ENCODE measurements around the gene ATP6V1E1.

DNA sequence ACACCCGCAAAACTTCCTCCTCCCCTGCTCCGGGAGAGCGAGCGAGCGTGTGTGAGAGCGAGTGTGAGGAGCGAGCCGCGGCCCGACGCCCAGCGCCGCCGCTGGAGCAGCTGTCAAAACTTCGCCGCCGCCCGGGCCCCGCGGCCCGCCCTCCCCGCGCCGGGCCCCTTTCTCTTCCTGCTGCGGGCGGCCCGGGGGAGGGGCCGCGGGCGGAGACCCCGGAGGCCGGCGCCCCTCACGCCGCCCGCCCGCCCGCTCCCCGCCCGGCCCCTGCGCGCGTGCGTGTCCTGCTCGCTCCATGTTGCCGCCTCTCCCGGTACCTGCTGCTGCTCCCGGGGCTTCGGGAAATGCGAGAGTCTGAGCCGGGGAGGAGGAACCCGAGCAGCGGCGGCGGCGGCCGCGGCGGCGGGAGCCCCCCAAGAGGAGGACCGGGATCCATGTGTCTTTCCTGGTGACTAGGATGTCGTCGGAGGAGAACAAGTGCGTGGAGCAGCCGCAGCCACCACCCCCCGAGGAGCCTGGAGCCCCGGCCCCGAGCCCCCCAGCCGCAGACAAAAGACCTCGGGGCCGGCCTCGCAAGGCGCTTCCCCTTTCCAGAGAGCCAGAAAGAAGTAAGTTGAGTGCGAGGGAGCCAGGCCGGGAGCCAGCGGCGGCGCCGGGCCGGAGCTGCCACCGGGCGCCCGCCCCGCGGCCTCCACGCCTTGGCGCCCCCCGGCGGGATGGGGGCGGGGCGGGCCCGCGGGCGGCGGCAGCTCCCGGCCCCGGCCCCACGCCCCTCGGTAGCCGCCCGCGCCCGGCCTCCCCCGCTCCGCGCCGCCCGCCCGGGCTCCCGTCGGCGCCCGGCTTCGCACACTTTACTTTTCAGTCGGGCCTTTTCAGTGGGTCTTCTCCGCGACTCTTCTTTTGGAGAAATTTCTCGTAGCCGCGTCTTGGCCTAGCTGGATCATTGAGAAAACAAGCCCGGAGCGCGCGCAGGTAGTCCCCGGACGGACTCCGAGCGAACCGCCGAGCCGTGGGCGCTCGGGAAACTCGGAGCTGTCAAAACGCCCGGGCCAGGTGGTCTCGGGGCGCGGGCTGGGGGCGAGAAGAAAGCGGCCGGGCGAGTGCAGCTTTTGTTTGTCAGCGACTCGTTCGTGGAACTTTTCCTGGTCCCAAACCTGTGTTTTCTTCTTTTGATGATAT lies 9.4 kb upstream of the CCT8L2 start:
- RRBS, result 92% methylated on average over 37 of the region's 146 CpGs
CAGE:
- cytosol, long polyA plus RNA, result no peak
- long polyA plus RNA, result no peak
- nucleus, long polyA plus RNA, result no peak

DNA sequence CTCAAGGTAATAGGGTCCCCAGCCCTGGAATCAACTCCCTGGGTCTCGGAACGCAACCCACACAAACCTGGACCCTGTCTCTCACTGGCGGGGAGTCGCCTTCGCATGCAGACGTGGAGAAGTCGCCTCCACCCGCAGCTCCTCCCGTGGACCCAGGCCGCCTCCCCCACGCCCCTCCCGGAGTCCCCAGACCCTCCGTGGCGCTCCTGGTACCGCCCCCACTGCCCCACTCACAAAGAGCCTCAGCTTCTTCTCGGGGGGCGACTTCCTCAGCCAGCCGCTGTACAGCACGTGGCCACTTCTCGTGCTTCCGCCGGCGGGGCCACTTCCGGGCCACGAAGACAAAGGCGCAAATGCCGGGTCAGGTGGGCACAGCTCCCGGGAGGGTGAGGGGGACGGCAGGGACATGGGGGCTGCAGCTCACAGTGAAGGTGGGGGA lies 296 bp downstream of the GAB4 start:
- RRBS, result no CpG with 5 or more reads among the region's 29 CpGs
CAGE:
- cytosol, long polyA plus RNA, result no peak
- long polyA plus RNA, result no peak
- nucleus, long polyA plus RNA, result no peak

GRCh38 chr22:17035120-17035835 lies 27.3 kb upstream of the GAB4 start:
- RRBS, result no CpG with 5 or more reads among the region's 5 CpGs
CAGE:
- cytosol, long polyA plus RNA, result no peak
- long polyA plus RNA, result no peak
- nucleus, long polyA plus RNA, result no peak

GRCh38 chr22:17117843-17118338 lies 3.3 kb downstream of the TMEM121B start:
- RRBS, result no CpG with 5 or more reads among the region's 4 CpGs
CAGE:
- cytosol, long polyA plus RNA, result no peak
- long polyA plus RNA, result no peak
- nucleus, long polyA plus RNA, result no peak

- RRBS, result 52% methylated on average over 15 of the region's 51 CpGs
CAGE:
- cytosol, long polyA plus RNA, result no peak
- long polyA plus RNA, result no peak
- nucleus, long polyA plus RNA, result no peak
These were observed 1.6 kb downstream of the TMEM121B start for GRCh38 chr22:17119483-17120062.

DNA sequence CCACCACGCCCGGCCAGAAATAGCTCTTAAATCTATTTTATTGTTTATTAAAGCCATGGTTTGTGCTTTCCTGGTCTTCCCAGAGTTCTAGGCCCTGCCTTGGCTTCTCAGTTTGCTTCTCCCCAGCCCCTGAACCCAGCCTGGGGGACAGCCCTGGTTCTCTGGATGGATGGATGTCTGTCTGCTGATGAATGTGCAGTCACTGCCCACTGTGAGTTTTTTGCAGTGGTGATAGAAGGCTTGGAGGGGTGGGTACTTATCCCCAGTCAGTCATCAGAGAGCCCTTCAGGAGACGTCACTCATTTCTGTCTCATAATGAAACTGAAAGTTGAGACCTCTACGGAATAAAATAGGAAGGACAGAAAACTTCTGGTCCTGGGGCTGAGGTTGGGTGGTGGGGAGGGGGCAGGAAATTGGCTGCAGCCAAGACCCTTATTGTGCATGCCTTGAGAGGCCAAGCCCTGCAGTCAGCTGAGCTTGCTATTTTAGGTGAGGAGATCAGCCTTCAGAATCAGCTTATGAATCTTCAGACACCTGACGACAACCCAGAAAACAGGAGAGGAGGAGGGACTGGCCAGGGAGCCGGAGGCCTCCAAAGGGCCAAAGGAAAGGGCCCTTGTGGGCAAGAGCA lies 17.7 kb upstream of the ADA2 start:
- RRBS, result no CpG with 5 or more reads among the region's 6 CpGs
CAGE:
- cytosol, long polyA plus RNA, result no peak
- long polyA plus RNA, result no peak
- nucleus, long polyA plus RNA, result no peak

- RRBS, result no CpG with 5 or more reads among the region's 9 CpGs
CAGE:
- cytosol, long polyA plus RNA, result no peak
- long polyA plus RNA, result no peak
- nucleus, long polyA plus RNA, result no peak
These were observed 24.7 kb upstream of the ADA2 start for GRCh38 chr22:17243941-17244355.

GRCh38 chr22:17370020-17370453 lies 777 bp downstream of the CECR2 start:
- RRBS, result 1% methylated on average over 8 of the region's 59 CpGs
CAGE:
- cytosol, long polyA plus RNA, result no peak
- long polyA plus RNA, result no peak
- nucleus, long polyA plus RNA, result no peak

GRCh38 chr22:17418739-17419479 lies 49.6 kb downstream of the CECR2 start:
- RRBS, result 88% methylated on average over 4 of the region's 38 CpGs
CAGE:
- cytosol, long polyA plus RNA, result no peak
- long polyA plus RNA, result no peak
- nucleus, long polyA plus RNA, result no peak

- RRBS, result no CpG with 5 or more reads among the region's 24 CpGs
CAGE:
- cytosol, long polyA plus RNA, result no peak
- long polyA plus RNA, result no peak
- nucleus, long polyA plus RNA, result no peak
These were observed 34.4 kb upstream of the SLC25A18 start for GRCh38 chr22:17528769-17529527.

GRCh38 chr22:17590753-17591563 lies 27.7 kb downstream of the SLC25A18 start:
- RRBS, result no CpG with 5 or more reads among the region's 12 CpGs
CAGE:
- cytosol, long polyA plus RNA, result no peak
- long polyA plus RNA, result no peak
- nucleus, long polyA plus RNA, result no peak

DNA sequence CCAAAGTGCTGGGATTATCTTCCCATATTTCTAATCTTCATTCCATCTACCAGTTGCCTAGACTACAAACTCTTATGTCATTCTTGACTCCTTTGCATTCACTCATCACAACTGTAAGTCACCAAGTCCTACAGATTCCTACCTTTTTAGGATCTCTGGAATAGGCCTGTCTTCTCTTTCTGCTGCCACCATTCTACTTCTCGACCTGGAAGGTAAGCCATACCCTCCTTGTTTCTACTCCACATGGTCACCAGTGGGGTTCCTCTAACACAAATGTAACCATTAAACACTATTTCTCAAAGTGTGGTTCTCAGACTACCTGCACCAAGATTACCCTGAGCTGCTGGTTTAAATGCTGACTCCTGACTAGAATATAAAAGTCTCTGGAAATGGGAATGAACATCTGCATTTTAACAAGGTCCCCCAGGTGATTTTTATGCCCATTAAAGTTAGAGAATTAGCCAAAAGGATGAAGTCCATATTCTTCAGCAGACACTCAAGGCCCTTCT lies 21.1 kb downstream of the ATP6V1E1 start:
- RRBS, result no CpG with 5 or more reads among the region's 1 CpG
CAGE:
- cytosol, long polyA plus RNA, result no peak
- long polyA plus RNA, result no peak
- nucleus, long polyA plus RNA, result no peak

DNA sequence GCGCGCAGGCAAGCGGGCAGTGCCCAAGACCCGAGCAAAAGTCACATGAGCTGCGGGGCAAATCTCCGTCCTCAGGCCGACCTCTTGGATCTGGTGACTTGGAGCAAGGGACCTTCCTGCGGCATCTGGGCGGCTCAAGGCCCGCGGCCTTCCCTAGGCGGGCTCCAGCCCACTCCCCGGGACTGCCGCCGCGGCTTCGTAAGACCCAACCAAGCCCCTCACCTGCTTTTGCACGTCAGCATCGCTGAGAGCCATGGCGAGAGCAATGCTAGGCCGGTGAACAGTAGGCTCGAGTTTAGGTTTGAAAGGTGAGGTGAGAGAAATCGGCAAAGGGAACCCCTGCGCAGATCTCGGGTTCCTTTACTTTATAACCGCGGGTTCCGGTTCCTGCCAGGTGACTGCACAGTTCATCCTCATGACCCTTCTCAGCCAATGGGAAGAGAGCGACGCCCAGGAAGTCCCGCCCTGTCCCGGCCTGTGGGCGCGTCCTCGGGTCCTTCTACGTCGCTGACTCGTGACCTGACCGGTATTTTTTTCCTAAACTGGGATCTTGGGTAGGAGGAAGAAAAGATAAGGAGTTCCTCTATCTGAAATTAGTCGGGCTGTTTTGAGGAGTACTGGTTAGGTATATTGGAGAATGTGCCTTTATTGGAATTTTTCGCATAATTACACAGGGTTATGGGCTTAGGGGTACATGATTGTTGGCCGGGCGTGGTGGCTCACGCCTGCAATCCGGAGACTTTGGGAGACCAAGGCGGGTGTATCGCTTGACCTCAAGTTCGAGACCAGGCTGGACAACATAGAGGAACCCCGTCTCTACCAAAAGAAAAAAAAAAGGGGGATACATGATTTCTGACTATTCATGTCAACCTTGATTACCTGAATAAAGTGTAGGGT lies at the start of gene ATP6V1E1:
Gene ATP6V1E1 (minus strand): TSS at position 369 of the 897 bp plus-strand sequence.
- RRBS, result under 1% methylated on average over 21 of the region's 49 CpGs
CAGE:
- cytosol, long polyA plus RNA, result start-site peak on the minus strand centred at position 364 of the sequence, 52 bp wide, 3,742 reads
- long polyA plus RNA, result start-site peak on the minus strand centred at position 341 of the sequence, 77 bp wide, 2,790 and 2,501 reads in 2 replicates
- nucleus, long polyA plus RNA, result start-site peak on the minus strand centred at position 363 of the sequence, 59 bp wide, 2,782 reads

GRCh38 chr22:17780504-17781054 lies 6.3 kb upstream of the BID start:
- RRBS, result no CpG with 5 or more reads among the region's 14 CpGs
CAGE:
- cytosol, long polyA plus RNA, result no peak
- long polyA plus RNA, result no peak
- nucleus, long polyA plus RNA, result no peak

- RRBS, result no CpG with 5 or more reads among the region's 5 CpGs
CAGE:
- cytosol, long polyA plus RNA, result no peak
- long polyA plus RNA, result no peak
- nucleus, long polyA plus RNA, result no peak
These were observed 95.4 kb upstream of the BID start for GRCh38 chr22:17869596-17870186.

DNA sequence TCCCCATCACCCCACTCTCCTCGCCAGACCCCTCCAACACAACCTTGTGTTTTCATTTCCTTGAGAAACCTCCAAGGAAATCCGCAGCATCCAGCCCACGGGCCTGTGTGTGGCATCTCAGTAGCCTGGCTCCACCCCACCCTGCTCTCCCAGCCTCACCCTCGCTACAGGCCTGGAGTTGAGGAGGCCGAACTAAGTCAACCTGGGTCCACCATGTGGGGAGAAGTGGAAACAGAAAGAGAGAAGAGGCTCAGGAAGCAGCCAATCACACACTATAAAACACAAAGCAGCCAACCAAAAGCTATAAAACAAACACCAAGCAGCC lies 72.1 kb downstream of the MICAL3 start:
- RRBS, result no CpG with 5 or more reads among the region's 5 CpGs
CAGE:
- cytosol, long polyA plus RNA, result no peak
- long polyA plus RNA, result no peak
- nucleus, long polyA plus RNA, result no peak

DNA sequence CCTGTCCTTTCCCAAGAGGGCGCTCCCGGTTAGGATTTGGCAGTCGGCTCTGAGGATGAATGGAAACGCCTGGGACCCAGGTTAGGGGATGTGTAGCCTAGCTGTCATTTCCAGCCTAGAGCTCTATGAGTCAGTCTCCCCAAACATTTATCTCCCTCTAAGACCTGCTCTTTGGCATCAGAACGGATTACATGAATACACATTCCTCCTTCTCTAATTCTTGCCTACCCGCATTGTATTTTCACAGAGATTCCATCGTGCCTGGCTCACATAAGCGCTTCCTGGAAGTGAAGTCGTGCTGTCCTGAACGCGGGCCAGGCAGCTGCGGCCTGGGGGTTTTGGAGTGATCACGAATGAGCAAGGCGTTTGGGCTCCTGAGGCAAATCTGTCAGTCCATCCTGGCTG lies 7.3 kb downstream of the USP18 start:
- RRBS, result no CpG with 5 or more reads among the region's 14 CpGs
CAGE:
- cytosol, long polyA plus RNA, result no peak
- long polyA plus RNA, result no peak
- nucleus, long polyA plus RNA, result no peak

GRCh38 chr22:18577924-18578300 lies 33.8 kb downstream of the RIMBP3 start:
- RRBS, result no CpG with 5 or more reads among the region's 41 CpGs
CAGE:
- cytosol, long polyA plus RNA, result no peak
- long polyA plus RNA, result no peak
- nucleus, long polyA plus RNA, result no peak

DNA sequence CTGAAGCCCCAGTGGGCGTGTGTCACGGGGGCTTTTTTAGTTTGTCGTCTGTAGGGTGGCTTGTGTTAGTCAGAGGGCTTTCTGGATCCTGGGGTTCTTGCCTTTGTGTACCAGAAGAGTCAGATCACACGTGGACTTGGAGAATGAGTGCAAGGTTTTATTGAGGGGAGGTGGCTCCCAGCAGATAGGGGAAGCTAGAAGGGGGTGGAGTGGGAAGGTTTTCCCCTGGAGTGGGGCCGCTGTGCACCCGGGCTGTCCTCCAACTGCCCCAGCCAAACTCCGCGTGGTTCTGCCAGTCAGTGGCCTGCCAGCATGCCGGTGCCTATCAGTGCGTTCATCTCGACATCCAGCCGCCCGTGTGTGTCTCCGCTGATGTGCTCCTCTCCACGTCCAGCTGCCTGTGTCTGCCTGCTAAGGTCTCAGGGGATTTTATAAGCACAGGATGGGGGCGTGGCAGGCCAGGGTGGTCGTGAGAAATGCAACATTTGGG lies 16.9 kb upstream of the PRODH start:
- RRBS, result no CpG with 5 or more reads among the region's 17 CpGs
CAGE:
- cytosol, long polyA plus RNA, result no peak
- long polyA plus RNA, result no peak
- nucleus, long polyA plus RNA, result no peak

GRCh38 chr22:18997689-18998693 lies 61.9 kb upstream of the PRODH start:
- RRBS, result no CpG with 5 or more reads among the region's 32 CpGs
CAGE:
- cytosol, long polyA plus RNA, result no peak
- long polyA plus RNA, result no peak
- nucleus, long polyA plus RNA, result no peak

Data from H1 (cell line).